Metastatic Lung Carcinoma in the Adrenal Gland (tissue), 1 donor: ENCODE measurements around a stretch of chr7.

GRCh38 chr7:151695805-151696324 is 176.2 kb upstream of the RHEB start:
- PRO-cap: no peak

- PRO-cap: no peak
Observed at GRCh38 chr7:151705679-151706335, 171.1 kb downstream of the PRKAG2 start.

DNA sequence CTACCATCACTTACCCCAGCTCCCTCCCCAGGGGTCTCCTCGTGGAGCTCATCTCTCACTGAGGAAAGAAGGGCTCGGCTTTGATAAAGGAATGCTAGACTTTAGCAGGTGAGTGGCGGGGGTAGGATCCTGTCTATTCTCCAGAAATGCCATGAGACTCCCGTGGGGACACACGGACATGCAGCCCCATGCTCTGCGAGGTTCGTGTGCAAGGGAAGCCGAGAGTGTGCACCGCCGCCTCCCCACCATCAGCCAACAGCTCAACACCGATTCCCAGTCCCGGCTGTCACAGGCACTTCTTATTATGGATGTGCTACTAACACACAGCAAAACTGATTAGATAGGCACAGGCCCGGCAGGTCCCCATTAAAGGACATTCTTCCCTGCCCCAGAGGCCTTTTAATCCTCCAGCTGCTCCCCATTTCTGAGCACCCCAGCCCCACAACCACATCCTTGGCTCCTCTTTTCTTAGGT is 154.4 kb downstream of the PRKAG2 start:
- PRO-cap: no peak

DNA sequence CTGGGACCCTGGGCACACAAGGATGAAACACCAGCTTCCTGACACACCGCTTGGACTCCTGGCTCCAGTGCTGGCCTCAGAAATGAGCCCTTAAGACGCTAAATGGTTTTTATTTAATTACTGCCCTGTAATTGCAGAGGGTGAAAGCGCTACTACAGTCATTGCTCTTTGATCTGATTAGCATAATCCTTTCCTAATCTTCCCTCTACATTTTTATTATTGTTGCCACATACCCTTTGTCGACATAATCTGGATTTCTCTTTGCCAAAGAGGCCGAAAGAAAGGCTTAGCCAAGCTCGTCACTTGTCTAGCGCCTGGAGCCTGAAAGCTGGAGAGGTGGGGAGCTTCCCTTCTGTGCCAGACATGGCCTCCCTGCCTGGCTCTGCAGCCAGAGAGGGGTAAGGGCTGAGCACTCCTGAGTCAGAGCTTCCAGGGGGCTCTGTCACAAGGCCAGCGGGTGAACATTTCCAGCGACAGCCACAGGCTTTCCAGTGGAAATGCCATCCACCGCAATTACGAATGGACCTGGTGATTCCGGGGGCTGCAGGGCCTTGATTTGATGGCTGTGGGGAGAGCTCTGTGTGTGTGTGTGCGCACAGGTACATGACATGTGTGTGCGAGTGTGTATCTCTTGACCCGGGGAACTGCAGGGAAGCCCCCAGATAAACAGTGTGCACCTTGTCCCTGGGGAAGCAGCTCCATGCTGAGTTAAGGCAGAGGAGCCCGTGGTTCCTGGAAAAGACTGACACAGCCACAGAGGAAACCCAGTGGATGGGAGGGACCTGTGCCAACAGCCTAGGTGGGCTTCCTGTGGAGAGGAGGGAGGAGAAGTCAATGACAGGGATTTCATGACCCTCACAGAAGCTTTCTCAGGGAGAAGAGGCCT is 145.7 kb downstream of the PRKAG2 start:
- PRO-cap: no peak

- PRO-cap: no peak
Observed at GRCh38 chr7:151739884-151740275, 137.0 kb downstream of the PRKAG2 start.

- PRO-cap: no peak
Observed at GRCh38 chr7:151743458-151744112, 133.3 kb downstream of the PRKAG2 start.

DNA sequence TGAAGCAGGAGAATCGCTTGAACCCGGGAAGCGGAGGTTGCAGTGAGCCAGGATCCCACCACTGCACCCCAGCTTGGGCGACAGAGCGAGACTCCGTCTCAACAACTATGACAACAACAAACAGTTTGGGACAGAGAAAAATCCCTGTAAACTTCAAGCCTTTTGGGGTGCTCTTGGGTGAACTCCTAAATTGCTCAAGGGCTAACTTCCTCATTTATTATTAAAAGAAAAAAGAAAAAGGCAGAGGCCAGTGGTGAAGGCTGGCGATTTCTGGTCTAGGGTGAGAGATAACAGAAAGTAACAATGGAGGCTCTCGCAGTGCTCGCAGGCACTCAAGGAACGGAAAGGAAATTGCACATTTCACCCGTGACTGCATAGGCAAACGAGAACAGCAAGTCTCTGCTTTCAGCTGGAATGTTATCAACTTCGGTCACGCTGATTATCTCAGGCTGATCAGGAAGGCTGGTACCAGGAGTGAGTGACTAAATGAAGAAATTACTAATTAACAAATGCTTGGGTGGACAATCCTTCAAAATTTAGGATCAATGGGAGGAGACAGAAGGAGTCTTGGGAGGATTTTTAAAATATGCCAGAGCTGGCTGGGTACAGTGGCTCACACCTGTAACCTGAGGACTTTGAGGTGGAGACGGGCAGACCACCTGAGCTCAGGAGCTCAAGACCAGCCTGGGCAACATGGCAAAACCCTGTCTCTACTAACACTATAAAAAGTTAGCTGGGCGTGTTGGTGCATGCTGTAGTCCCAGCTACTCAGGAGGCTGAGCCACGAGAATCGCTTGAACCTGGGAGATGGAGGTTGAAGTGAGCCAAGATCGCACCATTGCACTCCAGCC is 70.6 kb downstream of the PRKAG2 start:
- PRO-cap: no peak

DNA sequence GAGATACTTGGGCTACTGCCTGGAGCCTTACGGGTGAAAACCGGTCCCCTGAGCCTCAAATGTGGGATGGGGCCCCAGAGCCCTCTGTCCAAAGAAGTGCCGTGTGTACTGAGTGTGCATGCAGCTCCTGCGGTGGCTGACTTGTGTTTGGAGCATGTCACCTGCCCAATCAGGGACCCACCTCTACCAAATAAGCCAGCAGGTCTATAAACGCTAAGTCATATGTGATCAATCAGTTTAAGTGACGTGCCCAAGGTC is 57.3 kb downstream of the PRKAG2 start:
- PRO-cap: no peak

DNA sequence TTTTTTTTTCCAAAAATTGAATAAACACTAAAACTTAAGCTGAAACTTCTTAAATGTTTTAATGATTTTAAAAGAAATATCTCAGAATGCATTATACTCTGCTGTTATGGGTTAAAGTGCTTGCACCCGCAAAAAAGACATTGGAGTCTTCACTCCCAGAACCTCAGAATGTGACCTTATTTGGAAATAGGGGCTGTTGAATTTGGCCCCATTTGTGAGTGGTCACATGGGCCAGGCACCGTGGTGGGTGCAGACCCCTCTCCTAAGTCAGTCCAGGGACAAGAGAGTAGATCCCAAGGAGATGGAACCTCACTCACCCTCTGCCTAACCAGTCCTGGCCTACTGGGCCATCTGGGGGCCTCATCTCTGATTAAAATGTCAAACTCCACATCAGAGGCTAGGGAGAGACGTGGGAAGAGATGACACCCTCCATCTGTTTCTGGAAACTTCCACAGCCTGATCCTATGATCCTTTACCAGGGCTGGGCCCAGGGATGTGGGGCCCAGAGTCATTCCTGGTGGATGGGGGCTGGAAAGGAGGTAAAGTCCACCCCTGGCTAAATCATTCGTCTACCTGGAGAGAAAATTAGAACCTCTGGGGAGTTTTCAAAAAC is 53.6 kb downstream of the PRKAG2 start:
- PRO-cap: no peak

- PRO-cap: no peak
Observed at GRCh38 chr7:151851709-151852229, 25.1 kb downstream of the PRKAG2 start.

GRCh38 chr7:151857161-151857789 is 19.6 kb downstream of the PRKAG2 start:
- PRO-cap: no peak

DNA sequence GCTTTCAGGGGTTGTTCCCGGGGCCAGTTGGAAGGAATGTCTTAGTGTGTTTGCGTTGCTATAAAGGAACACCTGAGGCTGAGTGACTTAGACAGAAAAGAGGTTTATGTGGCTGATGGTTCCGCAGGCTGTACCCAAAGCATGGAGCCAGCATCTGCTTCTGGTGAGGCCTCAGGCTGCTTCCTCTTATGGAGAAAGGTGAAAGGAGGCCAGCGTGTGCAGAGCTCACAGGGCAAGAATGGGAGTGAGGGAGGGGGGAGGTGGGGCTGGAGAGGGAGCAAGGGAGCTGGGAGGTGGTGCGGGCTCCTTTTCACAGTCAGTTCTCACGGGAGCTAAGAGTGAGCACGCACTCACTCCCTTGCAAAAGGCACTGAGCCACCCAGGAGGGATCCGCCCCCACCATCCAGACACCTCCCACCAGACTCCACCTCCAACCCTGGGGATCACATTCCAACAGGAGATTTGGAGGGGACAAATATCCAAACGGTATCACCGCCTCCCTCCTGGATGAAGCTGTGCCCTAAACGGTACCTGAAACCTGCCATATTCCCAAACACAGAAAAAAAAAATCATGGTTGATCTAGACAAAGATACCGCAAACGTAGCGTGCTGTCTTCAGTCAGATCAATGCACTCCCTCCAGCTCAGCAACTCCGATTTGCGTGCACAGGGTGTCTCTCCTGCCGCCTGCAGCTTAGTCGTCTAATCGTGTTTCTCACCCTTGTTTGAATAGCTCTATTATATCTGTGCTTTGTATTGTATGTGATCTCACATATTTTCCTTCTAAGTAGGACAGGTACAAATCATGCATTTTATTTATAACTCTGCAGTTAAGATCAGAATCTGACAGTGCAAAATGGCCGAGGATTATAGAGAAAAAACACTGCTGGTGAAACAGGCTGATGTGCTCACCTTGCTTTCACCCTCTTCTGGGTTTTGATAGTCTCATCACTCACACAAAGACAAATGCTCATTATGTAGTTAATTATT is 20.3 kb upstream of the PRKAG2 start:
- PRO-cap: no peak

DNA sequence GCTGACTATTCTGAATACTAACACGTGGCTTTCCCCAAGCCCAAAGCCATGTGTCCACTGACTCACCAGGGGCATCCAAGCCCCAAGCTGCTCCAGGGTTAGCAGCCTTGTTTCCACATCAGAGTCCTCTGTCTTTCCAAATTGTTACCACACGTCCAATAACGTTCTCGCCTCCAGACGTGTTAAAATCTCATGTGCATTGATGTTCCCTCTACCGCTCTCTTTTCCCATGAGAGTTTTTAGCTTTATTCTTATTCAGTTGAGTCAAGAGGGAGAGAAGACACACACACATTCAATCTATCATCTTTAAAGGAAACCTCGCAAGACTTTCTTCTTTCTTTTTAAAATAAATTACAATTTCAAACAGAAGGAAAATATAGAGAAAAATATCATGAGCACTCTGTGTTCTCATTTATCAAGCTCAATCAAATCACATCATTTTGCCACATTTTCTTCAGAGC is 8.9 kb downstream of the GALNTL5 start:
- PRO-cap: no peak

- PRO-cap: no peak
Observed at GRCh38 chr7:152031830-152032480, 6.5 kb downstream of the GALNT11 start.

DNA sequence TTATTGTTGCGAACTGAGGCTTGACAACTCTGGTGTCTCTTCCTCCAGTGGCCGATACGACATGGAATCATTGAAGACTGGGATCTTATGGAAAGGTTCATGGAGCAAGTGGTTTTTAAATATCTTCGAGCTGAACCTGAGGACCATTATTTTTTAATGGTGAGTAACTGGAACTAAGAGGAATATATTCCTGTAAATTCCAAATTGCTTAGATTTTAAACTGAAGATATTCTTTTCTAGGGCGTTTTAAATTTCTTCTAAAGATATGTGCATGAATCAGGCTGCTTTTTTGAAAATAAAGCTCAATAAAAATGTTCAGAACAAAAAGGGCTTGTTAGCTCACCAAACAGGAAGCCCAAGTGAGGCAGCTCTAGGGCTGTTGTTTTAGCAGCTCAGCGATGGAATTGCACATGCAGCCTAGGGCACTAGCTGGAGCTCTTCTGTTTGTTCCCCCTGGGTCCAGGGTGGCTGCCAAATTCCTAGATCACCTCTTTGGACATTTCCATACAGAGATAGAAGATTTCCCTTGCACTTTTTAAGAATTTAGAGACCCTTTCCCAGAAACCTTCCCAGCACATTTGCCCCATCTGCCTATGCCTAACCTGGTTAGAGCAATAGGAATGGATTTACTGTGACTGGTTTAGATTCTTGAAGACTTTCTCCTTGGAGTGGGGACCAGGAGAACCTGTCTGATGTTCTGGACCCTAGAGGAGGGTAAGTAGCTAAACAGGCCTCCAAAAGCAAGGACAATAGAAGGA is 42.2 kb downstream of the ACTR3B start:
- PRO-cap: no peak

- PRO-cap: no peak
Observed at GRCh38 chr7:152807855-152808180, 48.3 kb downstream of the ACTR3B start.

DNA sequence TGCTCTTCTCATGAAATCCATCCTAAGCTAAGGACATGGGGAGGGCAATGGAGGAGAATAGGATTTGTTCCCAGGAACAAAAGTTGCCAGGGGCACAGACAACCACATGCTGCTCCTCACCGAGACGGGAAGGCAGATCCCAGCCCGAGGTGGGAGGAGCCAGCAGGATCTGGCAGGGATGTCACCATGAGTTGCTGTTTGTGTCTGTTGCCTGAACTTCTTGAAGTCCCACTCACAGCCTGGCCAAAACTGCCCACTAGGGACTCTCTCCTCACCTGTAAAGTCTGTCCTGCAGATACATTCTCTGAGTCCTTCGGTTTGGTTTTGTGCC is 279.0 kb downstream of the ACTR3B start:
- PRO-cap: no peak

- PRO-cap: no peak
Observed at GRCh38 chr7:153410216-153411132, 641.7 kb upstream of the DPP6 start.

GRCh38 chr7:154184121-154184737 is 132.0 kb downstream of the DPP6 start:
- PRO-cap: no peak

GRCh38 chr7:154967485-154968040 is 35.4 kb downstream of the PAXIP1 start:
- PRO-cap: no peak